Liver (tissue), 9 donors: ENCODE measurements around a stretch of chr16.

DNA sequence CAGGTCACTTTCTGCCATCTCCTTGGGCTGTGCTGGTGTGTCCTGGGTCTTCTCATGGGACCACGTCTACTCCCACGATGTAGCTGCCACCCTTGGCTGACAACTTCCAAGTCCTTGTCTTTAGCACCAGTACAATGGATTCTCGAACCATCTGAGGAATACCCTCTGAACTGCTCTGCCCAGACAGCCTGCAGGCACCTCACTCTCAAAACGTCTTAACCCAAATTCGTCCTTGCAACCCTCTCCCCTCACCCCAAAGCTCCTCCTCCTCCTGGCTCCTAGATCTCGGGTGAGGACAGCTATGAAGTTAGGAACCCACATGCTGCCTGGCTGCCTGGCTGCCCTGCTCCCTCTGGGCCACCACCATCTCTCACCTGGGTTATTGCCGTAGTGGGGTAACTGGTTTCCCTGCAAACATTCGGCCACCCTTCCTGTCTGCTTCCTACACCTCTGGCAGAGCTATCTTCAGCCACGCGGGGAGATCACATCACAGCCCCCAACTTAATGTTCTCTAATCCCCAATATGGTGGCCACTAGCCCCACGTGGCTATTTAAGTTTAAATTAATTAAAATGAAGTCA lies 47.3 kb downstream of the IRF8 start:
- PRO-cap, 5 experiments, result no peak in any of the 5 experiments
- RAMPAGE, long total RNA, 2 experiments, result no peak in any of the 2 experiments
- RRBS, result no CpG with 5 or more reads among the region's 11 CpGs

- PRO-cap, 5 experiments, result no peak in any of the 5 experiments
- RAMPAGE, long total RNA, 2 experiments, result no peak in any of the 2 experiments
- RRBS, result no CpG with 5 or more reads among the region's 10 CpGs
Measured at GRCh38 chr16:86026606-86027023, 127.7 kb downstream of the IRF8 start.

DNA sequence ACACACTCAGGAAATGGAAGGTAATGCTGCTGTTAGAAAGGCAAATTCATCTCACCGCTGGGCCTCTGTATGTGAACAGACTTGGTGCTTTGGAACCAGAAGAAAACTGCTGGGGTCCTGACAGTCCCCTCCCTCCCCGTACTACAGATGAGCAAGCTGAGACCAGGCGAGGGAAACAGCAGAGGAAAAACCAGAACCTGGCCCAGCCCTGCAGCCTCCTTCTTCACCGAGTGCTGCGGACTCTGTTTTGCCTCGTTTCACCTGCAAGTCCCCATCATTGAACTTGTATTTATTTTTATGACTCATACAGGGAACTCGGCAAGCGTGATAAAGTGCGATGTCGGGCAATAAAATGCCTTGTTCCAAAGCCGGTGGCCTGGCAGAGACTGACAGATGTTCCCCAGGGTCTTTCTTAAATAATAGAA lies 128.4 kb downstream of the IRF8 start:
- PRO-cap, 5 experiments, result no peak in any of the 5 experiments
- RAMPAGE, long total RNA, 2 experiments, result no peak in any of the 2 experiments
- RRBS, result no CpG with 5 or more reads among the region's 11 CpGs

DNA sequence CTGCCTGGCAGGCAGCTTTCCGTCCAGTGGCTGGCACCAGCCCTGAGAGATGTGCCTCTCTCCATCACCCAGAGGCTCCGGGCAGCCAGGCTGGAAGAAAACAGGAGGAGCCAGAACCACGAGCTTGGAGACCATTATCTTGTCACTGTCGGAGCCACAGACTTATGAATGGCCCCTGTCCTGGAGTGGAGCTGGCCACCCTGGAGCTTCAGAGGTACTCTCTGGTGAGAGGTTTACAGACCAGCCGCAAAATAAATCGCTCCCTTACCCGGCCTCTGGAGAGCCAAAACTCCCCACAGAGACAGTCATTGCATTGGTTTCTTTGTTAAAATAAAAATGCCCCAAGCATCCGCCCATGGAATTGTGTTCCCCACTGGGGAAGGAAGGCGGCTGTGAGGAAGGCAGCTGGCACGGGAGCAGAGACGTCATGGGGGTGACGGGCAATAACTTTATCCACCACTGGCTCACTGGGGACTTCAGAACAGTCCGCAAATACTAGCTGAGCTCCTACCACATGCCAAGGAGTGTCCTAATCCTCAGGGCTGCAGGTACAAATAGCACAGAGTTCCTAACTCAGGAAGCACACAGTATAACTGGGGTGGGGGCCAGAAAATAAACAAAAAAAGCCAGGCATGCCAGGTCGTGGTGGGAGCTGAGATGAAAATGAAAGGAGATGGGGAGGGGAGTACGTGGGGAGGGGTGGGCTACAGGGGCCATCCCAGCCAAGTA lies 266.2 kb upstream of the FOXF1 start:
- PRO-cap, 5 experiments, result no peak in any of the 5 experiments
- RAMPAGE, long total RNA, 2 experiments, result no peak in any of the 2 experiments
- RRBS, result no CpG with 5 or more reads among the region's 15 CpGs

- PRO-cap, 5 experiments, result no peak in any of the 5 experiments
- RAMPAGE, long total RNA, 2 experiments, result no peak in any of the 2 experiments
- RRBS, result no CpG with 5 or more reads among the region's 13 CpGs
Measured at GRCh38 chr16:86298557-86299309, 211.6 kb upstream of the FOXF1 start.

DNA sequence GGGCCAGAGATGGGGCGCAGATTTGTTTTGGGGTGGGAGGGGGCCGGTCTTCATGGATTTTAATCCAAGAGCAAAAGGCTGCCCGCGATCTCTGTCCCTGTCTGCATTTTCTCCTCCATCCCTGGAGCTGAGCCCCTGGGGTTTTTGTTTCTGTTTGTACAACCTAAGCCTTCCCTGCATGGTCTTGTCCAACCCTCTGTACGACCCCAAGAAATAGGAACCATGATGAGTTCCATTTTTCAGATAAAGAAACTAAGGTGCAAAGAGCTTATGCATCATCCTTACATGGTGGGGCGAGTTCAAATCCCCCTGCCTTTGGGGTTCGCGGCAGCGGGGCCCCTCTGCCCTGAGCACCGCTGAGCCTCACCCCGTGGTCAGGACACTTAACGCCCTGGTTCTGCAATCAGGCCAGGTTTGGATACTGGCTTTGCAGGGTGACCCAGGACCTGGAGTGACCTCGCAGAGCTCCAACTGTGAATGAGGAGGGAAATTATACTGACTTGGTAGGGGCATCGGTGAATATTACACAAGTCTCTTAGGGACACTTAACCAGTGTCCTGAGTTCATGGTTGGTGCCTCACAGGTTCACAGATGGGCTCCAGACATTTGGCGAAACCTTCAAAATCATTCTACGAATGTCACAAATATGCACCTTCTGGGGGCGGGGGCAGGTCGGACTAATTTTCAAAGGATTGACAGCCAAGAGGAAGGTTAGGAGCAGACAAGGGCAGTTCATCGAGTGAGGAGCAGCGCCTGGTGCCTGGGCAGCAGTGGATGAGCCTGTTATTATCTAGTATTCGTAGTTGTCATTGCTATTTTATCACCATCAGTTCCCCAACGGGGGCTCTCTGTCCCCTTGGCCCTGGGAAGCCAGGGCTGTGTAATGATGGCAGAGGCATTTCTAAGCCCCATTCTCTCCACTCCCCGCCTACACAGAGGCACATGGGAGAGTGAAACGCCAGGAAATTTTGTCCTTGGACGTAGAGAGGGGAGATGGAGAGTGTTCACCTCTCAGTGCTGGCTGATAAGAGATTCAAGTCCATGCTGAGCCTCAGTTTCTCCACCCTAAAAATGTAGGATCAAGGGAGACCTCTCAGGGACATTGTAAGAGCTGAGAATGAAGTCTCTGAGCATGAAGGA lies 4.0 kb upstream of the FOXF1 start:
- PRO-cap, 5 experiments, result no peak in any of the 5 experiments
- RAMPAGE, long total RNA, 2 experiments, result no peak in any of the 2 experiments
- RRBS, result no CpG with 5 or more reads among the region's 25 CpGs

GRCh38 chr16:86511098-86512040 lies 1.0 kb downstream of the FOXF1 start:
- PRO-cap, 5 experiments, result no peak in any of the 5 experiments
- RAMPAGE, long total RNA, 2 experiments, result no peak in any of the 2 experiments
- RRBS, result 8% methylated on average over 30 of the region's 66 CpGs

DNA sequence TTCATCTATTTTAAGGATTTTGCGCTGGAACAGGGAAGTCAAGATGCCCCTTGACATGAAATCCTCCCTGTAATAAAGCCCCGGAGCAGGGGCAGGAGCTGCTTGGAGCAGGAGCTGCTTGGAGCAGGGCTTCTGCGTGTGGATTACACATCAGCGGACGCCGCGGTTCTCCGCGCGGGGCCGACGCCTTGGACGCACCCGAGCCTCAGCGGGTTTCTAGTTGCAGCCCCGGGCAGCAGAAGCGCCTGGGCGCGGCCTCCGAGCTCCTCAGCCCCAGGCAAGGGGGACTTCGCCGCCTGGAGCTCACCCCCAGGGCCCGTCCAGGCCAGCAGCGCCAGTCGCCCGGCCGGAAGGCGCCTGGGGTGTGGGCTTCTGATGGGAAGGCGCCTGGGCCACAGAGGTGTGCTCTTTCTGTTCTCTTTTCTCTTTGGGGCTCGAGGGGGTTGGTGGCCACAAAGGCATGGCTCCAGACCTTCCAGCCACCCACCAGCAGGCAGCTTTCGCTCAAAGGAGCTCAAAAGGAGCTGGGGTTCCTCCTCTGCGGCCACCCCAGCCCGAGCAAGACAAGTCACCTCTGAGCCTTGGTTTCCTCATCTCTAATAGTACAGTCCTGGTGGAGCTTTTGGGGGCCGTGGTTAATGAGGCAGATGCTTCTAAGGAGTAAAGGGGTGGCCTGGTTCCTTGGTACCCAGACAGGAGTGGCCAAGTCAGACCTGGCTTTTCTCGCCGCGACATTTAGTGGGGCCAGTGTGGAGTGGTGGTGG lies 6.4 kb downstream of the FOXF1 start:
- PRO-cap, 5 experiments, result no peak in any of the 5 experiments
- RAMPAGE, long total RNA, 2 experiments, result no peak in any of the 2 experiments
- RRBS, result 4% methylated on average over 10 of the region's 37 CpGs

DNA sequence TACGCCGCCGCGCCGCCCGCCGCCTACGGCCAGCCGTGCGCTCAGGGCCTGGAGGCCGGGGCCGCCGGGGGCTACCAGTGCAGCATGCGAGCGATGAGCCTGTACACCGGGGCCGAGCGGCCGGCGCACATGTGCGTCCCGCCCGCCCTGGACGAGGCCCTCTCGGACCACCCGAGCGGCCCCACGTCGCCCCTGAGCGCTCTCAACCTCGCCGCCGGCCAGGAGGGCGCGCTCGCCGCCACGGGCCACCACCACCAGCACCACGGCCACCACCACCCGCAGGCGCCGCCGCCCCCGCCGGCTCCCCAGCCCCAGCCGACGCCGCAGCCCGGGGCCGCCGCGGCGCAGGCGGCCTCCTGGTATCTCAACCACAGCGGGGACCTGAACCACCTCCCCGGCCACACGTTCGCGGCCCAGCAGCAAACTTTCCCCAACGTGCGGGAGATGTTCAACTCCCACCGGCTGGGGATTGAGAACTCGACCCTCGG lies 1.7 kb downstream of the FOXC2 start:
- PRO-cap, 5 experiments, result no peak in any of the 5 experiments
- RAMPAGE, long total RNA, 2 experiments, result no peak in any of the 2 experiments
- RRBS, result 4% methylated on average over 36 of the region's 64 CpGs

DNA sequence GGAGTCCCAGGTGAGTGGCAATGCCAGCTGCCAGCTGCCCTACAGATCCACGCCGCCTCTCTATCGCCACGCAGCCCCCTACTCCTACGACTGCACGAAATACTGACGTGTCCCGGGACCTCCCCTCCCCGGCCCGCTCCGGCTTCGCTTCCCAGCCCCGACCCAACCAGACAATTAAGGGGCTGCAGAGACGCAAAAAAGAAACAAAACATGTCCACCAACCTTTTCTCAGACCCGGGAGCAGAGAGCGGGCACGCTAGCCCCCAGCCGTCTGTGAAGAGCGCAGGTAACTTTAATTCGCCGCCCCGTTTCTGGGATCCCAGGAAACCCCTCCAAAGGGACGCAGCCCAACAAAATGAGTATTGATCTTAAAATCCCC lies 2.1 kb downstream of the FOXC2 start:
- PRO-cap, 5 experiments, result no peak in any of the 5 experiments
- RAMPAGE, long total RNA, 2 experiments, result no peak in any of the 2 experiments
- RRBS, result 6% methylated on average over 4 of the region's 23 CpGs

GRCh38 chr16:86716523-86717077 lies 138.3 kb downstream of the FOXL1 start:
- PRO-cap, 5 experiments, result no peak in any of the 5 experiments
- RAMPAGE, long total RNA, 2 experiments, result no peak in any of the 2 experiments
- RRBS, result no CpG with 5 or more reads among the region's 9 CpGs

DNA sequence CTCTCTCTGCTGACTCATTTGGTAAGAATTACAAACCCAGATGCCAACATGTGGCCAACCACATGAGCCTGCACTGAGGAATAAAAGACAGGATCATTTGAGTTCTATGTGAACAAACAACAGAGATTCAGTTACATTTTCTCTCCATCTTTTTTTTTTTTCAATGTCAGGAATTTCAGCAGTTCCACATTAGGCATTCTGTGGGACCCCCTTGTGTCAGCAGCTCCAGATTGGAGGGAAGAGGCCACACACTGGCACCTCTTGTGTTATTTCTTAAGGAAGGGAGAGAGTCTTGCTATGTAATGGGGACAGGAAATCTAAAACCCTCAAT lies 172.9 kb downstream of the FOXL1 start:
- PRO-cap, 5 experiments, result no peak in any of the 5 experiments
- RAMPAGE, long total RNA, 2 experiments, result no peak in any of the 2 experiments

GRCh38 chr16:86951526-86952501 lies 365.4 kb downstream of the C16orf95 start:
- PRO-cap, 5 experiments, result no peak in any of the 5 experiments
- RAMPAGE, long total RNA, 2 experiments, result no peak in any of the 2 experiments
- RRBS, result no CpG with 5 or more reads among the region's 15 CpGs

DNA sequence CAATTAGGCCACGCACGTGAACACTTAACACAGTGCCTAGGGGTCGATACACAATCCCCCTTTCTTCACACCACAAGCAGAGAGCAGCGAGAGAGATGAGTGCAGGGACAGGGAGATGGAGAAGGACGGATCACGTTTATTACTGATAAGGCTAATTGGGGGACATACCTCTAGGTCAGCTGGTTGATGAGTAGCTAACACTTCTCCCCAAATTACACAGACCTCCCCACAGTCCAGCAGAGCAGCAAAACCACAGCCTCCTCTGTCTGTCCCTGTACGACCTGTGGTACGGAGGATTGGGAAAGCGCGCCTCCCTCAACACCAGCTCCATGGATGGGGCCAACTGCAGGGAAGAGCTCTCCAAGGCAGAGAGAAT lies 155.2 kb downstream of the C16orf95 start:
- PRO-cap, 5 experiments, result peak in 4 of 5 experiments; most common minus-strand start position 250 of the sequence (in 4)
- RAMPAGE, long total RNA, 2 experiments, result no peak in any of the 2 experiments
- RRBS, result no CpG with 5 or more reads among the region's 10 CpGs

DNA sequence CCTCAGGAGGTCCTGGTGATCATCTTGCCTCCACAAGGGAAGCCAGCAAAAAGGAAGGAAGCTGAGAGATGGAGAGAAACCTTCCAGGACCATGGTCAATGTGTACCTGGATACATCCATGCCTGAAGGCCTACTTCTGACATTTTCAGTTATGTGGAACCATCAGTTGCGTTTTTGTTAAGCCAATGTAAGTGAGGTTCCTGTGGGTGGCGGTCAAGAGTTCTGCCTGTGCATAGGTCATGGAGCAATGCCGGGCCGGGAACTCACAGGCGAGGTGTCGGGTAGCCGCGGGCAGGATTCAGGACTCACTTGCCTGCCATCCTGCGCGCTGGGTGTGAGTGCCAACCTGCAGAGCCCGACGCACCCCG lies 430 bp downstream of the C16orf95 start:
- PRO-cap, 5 experiments, result peak in 1 of 5 experiments; most common plus-strand start position 247 of the sequence (in 1)
- RAMPAGE, long total RNA, 2 experiments, result no peak in any of the 2 experiments
- RRBS, result no CpG with 5 or more reads among the region's 13 CpGs

GRCh38 chr16:87329592-87330515 lies 12.7 kb upstream of the C16orf95 start:
- PRO-cap, 5 experiments, result no peak in any of the 5 experiments
- RAMPAGE, long total RNA, 2 experiments, result no peak in any of the 2 experiments
- RRBS, result no CpG with 5 or more reads among the region's 28 CpGs

GRCh38 chr16:87342679-87343920 lies 25.9 kb upstream of the C16orf95 start:
- PRO-cap, 5 experiments, result no peak in any of the 5 experiments
- RAMPAGE, long total RNA, 2 experiments, result no peak in any of the 2 experiments
- RRBS, result over 99% methylated on average over 5 of the region's 50 CpGs

GRCh38 chr16:87344331-87345027 lies 27.3 kb upstream of the C16orf95 start:
- PRO-cap, 5 experiments, result no peak in any of the 5 experiments
- RAMPAGE, long total RNA, 2 experiments, result no peak in any of the 2 experiments
- RRBS, result 95% methylated on average over 8 of the region's 26 CpGs

DNA sequence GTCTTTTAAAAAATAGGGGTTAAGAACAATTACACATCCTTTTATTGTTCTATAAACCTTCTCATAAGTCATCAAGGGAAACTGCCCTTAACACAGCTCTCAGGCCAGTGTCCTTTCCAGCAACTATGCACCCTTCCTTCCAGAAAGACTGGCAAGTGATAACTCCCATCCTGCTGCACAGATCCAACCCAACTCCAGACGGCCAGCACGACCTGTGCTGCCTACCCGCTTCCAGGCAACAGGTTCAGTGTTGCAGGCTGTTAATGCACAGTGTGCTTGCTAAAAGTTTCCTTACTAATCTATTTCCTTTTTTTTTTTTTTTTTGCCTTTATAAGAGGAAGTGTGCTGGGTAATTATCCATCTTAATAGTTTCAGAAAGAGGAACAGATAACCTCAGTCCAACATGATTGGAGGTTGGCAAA lies 15.2 kb downstream of the FBXO31 start:
- PRO-cap, 5 experiments, result no peak in any of the 5 experiments
- RAMPAGE, long total RNA, 2 experiments, result no peak in any of the 2 experiments
- RRBS, result no CpG with 5 or more reads among the region's 3 CpGs

DNA sequence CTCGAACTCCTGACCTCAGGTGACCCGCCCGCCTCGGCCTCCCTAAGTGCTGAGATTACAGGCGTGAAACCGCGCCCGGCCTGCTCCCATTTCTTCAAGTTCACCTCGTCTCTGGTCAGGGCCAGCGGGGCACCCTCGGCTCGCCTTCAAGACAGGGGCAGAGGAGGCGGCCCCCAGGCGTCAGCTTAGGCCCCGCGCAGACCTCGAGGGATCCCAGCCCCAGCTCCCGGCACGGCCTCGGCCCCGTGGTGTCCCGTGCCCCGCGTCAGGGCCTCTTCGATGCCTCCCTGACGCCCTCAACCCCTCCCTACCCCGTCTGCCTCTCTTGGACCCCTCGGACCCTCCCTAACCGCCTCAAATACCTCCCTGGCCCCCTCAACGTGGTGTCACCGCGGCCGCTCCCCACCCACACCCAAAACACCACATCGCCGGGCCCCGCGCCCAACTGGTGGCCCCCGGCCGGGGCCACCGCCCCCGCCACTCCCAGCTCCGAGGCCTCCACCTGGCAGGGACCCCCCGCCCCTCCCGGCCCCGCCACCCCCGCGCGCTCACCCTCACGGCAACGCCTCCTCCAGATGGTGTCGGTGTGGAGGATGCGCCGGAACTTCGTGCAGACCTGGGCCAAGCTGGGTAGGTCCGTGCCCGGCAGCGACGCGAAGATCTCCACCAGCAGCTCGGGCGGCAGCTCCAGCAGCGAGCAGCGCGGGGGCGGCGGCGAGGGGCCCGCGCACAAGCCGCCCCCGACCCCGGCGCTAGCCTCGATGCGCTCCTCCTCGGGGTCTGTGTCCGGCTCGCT lies 525 bp downstream of the FBXO31 start:
- PRO-cap, 5 experiments, result peak in 2 of 5 experiments; most common plus-strand start position 624 of the sequence (in 1); most common minus-strand start position 419 of the sequence (in 1)
- RAMPAGE, long total RNA, 2 experiments, result no peak in any of the 2 experiments
- RRBS, result under 1% methylated on average over 31 of the region's 78 CpGs